Peritoneum (tissue), 1 donor: ENCODE measurements around the genes SIRT1 and VPS26A.

GRCh38 chr10:63485237-63486016 lies 19.6 kb upstream of the JMJD1C start:
- PRO-cap: no peak

- PRO-cap: no peak
Measured at GRCh38 chr10:63609925-63610359, 88.7 kb downstream of the REEP3 start.

DNA sequence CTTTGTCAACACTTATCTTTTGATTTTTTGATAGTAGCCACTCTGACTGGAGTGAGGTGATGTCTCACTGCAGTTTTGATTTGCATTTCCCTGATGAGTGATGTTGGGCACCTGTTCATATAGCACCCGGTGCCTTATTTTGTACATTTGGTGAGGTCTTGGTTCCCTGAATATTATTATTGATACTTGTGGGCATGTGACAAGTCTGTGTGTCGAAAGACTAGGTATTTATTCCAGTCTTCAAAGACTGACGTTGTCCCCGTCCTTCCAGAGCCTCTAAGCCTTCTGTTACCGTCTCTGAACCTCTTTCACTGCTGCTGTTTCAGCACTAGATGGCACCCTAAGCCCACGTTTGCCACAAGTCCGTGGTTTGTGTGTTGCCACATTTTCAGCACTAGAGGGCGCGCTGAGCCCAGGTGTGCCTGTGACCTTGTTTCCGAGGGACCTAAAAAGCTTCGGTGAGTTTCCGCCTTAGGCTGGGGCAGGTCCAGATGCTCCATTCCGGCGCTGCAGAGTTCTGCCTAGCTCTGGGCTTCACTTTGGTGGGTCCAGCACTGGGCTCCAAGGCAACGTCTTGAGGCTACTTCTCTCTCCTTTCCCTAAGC lies 519.9 kb downstream of the REEP3 start:
- PRO-cap: no peak

DNA sequence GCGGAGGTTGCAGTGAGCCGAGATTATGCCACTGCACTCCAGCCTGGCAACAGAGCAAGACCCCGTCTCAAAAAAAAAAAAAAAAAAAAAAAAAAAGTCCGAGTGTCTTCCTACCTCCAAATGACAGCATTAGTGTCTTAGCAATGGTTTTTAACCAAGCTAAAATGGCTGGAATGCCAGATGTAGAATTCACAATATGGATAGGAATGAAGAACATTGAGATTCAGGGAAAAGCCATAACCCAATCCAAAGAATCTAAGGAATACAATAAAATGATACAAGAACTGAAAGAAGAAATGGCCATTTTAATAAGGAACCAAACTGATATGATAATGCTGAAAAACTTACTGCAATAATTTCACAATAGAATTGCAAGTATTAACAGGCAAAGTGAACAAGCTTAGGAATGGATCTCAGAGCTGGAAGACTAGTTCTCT lies 1271.9 kb upstream of the LRRTM3 start:
- PRO-cap: no peak

GRCh38 chr10:67280624-67280893 lies 354.7 kb downstream of the LRRTM3 start:
- PRO-cap: no peak

DNA sequence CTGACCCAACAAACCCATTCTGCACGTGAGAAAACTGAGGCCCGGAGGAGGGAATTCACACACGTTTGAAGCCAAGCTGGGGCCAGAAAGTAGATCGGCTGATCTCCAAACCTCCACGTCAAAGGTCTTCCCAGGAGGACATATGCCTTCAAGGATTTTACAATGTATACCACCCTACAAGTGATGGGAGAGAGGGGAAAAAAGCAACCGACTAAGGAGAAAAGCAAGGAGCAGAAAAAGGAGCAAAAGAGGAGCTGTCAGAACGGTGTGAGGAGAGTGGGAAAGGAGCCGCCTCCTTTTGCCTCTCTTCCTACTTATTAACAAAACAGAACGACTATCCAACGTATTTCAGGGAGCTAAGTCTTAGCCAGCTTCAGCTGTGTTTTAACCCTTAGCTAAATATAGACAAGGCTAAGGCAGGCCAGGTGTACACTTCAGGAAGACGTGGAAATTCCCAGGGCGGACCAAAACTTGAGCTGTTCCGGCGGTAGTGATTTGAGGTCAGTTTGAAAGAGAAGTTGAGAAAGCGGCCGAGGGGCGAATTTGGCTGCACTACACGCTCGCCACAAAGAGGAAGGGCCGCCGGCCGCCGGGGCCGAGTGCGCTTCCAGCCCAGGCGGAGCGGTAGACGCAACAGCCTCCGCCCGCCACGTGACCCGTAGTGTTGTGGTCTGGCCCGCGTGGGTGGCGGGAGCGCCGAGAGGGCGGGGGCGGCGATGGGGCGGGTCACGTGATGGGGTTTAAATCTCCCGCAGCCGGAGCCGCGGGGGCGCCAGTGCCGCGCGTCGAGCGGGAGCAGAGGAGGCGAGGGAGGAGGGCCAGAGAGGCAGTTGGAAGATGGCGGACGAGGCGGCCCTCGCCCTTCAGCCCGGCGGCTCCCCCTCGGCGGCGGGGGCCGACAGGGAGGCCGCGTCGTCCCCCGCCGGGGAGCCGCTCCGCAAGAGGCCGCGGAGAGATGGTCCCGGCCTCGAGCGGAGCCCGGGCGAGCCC lies at the start of gene SIRT1:
Gene SIRT1, plus strand, starts transcription at position 772 of the 990 bp plus-strand sequence.
- PRO-cap: bidirectional peak, plus-strand start at position 775 of the sequence, minus-strand start at position 567 of the sequence

DNA sequence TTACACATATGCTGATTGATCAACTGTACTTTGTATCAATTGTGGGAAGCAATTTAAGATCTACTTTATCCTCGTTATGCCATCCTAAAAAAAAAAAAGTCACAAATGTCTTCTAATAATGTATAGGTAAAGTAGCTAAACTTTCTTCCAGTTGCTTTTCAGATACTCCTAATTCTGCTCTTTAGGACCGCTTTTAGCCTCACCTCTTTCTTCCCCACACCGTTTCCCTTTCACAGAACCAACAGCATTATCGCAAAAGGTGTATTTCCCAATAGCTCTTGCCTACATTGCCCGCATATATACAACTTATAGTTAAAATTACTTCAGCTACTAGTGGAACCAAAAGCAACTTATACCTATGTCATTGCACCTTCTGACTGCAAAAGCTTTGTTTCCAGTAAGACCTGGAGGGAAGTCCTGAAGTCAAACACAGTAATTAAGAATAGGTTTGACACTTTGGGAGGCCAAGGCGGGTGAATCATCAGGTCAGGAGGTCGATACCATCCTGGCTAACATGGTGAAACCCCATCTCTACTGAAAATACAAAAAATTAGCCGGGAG lies 14.2 kb downstream of the HERC4 start:
- PRO-cap: no peak

DNA sequence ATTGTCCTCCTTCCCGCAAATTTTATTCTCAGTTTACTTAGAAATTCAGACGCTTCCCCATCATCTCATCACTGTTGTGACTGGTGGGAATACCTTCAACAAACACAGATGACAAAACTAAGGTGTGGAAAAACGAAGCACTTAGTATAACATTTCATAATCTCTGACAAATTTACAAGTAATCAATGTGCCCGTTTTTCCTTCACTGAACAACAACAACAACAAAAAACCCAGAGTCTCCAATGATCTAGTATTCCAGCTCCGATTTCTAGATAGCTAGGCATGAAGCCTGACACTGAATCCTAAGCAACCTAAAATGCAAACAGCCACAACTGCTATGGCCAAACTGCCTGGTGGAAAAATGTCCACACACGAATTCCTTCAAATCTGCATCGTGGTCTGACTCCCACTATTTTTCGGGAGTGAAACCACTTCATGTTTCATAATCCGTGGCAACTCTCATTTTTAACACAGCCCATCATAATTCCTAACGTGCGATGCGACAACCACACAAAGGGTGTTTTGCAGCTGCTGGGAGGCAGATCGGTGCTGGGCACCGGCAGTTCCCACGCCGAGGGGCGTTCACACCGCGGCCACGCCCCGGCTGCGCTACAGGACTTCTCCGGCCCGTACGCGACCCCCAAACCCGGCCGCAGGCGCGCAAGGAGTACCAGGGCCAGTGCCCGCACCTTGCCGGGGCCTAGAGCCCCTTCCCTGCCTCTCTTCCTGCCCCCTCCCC lies 949 bp downstream of the RUFY2 start:
- PRO-cap: no peak

DNA sequence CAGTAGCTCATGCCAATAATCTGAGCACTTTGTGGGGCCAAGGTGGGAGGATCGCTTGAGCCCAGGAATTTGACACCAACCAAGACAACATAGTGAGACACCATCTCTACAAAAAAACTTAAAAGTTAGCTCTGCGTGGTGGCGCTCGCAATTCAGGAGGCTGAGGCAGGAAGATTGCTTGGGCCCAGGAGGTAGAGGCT lies 18.0 kb downstream of the SLC25A16 start:
- PRO-cap: no peak

DNA sequence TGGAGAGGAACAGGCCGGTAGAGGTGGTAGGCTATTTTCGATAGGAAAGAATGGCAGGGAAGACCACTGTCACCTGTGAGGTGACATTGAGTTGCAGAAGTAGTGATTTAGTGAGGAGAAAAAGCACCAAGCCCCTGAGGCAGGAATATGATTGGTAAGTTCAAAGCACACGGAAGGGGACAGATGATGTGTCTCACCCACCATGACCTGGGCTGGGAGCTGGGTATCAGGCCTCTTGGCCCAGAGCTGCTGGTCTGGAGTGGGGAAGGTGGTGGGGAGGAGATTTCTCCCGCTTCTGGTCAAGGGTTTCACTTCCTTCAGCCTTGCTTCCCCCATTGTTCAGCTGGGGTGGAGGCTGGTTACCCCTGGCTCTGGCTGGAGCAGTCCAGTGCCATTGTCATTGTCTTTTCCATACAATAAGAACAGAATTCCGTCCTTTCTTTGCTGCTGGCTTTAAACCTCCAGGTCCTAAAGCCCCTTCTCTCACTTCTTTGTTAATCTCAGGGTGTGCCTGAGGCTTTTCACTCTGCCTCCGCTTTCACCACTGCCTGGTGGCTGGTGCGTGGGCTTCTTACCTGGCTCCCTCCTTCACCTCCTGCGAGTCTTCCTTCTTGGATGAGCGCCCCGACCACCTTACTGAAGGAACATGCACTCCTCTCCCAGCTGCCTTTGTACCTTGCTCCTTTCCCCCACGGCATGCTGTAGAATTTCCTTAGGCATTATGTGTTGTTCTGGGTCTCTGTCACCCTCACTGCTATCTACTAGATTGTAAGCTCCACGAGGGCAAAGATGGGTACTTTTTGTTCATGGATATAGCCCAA lies 35.7 kb upstream of the SRGN start:
- PRO-cap: no peak

DNA sequence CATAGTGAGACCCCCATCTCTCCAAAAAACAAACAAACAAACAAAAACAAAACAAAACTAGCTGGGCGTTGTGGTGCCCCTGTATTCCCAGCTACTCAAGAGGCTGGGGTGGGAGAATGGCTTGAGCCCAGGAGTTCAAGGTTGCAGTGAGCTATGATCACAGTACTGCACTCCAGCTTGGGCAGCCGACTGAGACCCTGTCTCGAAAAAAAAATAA lies 8.8 kb downstream of the SRGN start:
- PRO-cap: no peak

DNA sequence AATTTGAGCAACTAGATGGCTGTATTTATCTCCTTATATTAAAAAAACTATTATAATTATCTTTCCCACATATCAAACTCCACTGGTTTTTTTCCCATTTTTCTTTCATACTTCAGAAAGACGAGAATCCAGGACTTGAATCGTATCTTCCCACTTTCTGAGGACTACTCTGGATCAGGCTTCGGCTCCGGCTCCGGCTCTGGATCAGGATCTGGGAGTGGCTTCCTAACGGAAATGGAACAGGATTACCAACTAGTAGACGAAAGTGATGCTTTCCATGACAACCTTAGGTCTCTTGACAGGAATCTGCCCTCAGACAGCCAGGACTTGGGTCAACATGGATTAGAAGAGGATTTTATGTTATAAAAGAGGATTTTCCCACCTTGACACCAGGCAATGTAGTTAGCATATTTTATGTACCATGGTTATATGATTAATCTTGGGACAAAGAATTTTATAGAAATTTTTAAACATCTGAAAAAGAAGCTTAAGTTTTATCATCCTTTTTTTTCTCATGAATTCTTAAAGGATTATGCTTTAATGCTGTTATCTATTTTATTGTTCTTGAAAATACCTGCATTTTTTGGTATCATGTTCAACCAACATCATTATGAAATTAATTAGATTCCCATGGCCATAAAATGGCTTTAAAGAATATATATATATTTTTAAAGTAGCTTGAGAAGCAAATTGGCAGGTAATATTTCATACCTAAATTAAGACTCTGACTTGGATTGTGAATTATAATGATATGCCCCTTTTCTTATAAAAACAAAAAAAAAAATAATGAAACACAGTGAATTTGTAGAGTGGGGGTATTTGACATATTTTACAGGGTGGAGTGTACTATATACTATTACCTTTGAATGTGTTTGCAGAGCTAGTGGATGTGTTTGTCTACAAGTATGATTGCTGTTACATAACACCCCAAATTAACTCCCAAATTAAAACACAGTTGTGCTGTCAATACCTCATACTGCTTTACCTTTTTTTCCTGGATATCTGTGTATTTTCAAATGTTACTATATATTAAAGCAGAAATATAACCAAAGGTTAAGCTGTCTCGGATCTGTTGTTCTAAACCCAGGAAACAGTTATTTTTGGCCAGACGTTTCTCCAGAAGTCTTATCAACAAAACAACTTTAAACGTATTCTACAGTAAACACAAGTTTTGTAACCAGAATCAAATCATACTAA lies 16.2 kb downstream of the SRGN start:
- PRO-cap: no peak

GRCh38 chr10:69124120-69124834 lies at the start of gene VPS26A:
VPS26A (plus strand) TSS chr10:69124178.
- PRO-cap: bidirectional peak, plus-strand start at chr10:69124188, minus-strand start at chr10:69123881

GRCh38 chr10:69213595-69214237 lies 6.4 kb upstream of the HKDC1 start:
- PRO-cap: no peak

DNA sequence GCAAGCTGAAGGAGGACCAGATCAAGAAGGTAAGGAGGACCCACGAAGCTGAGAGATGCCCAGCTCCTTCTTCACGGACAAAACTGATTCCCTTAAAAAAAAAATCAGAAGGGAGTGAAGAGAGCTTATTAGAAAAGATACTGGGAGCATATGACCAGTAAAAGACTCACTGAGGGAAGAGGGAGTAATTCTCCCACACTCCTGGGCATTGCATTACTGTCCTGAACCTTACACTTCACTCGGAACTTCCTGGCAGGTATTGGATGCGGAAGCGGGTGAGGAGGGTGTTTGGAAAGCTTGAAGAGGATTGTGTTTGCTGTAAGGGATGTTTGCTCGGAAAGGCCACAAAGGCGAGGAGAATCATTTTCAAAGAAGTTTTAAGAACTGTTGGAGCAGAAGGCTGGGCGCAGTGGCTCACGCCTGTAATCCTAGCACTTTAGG lies 358 bp downstream of the HKDC1 start:
- PRO-cap: no peak

- PRO-cap: no peak
Measured at GRCh38 chr10:69343582-69344176, 25.0 kb downstream of the HK1 start.

GRCh38 chr10:69344539-69345043 lies 25.9 kb downstream of the HK1 start:
- PRO-cap: no peak

GRCh38 chr10:69411202-69411925 lies 5.4 kb downstream of the TACR2 start:
- PRO-cap: no peak

GRCh38 chr10:69458302-69459133 lies 7.3 kb downstream of the TSPAN15 start:
- PRO-cap: no peak

- PRO-cap: no peak
Measured at GRCh38 chr10:69474559-69475480, 23.6 kb downstream of the TSPAN15 start.